ENCODE measurements around a stretch of chr13.

DNA sequence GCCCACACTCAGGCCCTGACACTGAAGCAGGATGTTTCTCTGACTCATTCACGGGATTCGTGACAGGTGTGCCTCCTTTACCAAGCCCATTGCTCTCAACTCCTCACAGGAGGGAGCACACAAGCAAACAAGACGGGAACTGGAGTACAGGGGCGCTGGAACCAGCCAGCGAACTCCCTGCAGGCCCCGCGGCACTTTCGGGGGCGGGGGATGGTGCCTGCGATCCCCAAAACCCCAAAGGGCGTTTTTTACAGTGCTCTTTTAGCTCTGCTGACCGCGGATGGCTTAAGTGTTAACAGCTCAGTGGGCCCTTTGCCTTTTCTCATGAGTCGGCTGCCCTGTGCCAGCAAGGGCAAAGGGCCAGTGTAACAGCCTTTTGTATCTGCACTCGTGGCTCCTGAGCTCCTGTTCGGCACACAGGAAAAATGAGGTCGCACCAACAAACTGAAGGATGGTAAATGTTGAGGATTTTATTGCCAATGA lies 64.8 kb upstream of the TRPC4 start:
- RRBS: no CpG with 5 or more reads among the region's 17 CpGs

GRCh38 chr13:38348728-38349255 lies 859 bp upstream of the UFM1 start:
- RRBS: no CpG with 5 or more reads among the region's 11 CpGs

GRCh38 chr13:38360980-38362072 lies 11.7 kb downstream of the UFM1 start:
- RRBS: no CpG with 5 or more reads among the region's 6 CpGs

- RRBS: 25% methylated on average over 1 of the region's 8 CpGs
These were observed 845 bp downstream of the NHLRC3 start for GRCh38 chr13:39039061-39039540.

DNA sequence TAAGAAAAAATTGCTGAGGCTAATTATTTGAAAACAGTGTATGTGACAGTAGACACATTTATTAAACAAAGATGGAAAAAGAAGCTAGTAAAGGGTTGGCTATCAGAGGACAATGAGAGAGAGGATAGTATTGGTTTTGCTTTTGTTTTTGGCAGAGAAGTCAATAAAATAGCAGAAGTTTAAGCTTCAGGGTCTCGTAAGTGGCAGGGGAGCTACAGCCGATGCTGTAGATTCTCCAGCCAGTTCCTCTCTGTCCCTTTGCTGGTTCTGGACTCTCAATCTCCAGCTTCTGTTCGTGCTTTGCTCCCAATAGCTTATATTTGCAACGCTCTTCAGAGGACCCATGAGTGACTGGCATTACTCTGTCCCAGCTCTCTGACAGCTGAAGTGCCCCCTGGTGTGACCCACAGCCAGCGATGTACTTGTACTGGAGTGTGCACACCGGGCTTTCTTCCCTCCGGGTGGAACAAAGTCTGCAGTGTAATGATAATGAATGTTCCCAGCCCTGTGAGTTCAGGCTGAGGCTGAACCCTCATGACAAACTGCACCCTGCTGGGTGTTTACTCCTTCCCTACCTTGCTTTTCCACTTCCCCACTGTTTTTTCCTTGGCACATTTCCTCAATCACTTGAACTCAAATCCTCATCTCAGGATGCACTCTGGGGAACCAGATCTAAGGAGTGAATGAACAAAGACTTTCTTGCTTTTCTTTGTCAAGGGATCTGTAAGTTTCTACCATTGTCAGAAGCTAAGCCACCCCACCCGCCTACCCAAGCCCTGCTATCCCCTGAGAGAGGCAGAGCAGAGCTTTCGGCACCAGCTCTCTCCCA lies 254.8 kb downstream of the LHFPL6 start:
- RRBS: no CpG with 5 or more reads among the region's 9 CpGs

- RRBS: no CpG with 5 or more reads among the region's 2 CpGs
These were observed 173.0 kb downstream of the LHFPL6 start for GRCh38 chr13:39429927-39430489.

DNA sequence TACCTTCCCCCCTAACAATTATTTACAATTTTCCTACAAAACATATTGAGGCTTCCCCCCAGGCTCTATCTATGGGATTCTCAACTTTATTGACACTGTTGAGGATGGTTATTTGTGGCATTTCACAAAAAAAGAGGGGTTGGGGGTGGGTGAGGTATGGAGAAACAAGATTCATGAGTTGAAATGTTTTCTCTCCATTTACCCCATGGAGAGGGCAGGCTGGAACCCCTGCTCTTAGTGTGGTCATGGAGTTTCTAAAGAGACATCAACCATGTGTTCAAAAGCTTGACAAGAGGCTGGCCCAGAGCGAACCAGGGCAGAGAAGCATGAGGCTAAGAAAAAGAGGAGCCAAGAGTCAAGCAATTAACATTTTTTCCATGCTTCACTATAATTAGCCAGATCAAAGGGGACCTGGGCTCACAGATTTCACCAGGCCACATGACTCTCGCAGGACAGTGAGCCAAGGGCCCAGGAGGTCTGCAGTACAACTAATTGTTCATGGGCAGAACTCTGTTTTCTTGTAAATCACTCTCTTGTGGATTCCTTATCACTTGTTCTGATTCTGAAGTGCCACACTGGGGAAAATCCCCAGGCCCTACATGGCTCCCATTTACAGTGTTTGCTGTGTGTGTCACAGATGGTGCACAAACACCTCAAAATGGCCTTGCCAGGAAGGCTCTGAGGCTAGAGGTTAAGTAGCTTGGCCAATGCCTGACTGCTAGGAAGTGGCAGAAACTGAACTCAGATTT lies 101.3 kb downstream of the LHFPL6 start:
- RRBS: no CpG with 5 or more reads among the region's 2 CpGs

DNA sequence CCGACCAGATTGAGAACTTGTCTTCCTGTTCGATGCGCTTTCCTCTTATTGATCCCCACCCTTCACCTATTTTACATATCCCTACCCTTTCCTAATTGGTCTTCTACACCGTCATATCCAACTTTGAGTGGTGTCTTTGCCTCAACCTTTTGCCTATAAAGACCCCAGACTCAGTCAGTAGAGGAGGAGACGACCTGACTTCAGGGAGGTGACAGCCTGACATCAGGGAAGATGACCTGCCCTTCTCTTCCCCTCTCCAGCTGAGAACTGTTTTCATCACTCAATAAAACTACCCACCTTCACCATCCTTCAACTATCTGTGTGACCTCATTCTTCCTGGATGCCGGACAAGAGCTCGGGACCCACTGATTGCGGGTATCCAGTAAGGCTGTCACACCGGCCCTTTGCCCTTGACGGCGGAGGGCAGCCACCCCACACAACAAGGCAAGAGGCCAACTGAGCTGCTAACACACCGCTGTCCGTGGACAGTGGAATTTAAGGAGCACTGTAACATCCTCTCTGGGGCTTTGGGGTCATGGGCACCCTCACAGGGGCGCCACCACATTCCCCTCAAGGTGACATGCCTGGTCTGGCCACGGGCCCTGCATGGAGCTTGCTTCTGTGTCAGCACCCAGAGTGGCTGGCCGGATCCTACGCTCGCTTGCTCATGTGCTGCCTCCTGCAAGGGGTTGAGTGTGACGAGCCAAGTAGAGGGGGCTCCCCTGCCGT lies 31.6 kb downstream of the LHFPL6 start:
- RRBS: no CpG with 5 or more reads among the region's 20 CpGs

DNA sequence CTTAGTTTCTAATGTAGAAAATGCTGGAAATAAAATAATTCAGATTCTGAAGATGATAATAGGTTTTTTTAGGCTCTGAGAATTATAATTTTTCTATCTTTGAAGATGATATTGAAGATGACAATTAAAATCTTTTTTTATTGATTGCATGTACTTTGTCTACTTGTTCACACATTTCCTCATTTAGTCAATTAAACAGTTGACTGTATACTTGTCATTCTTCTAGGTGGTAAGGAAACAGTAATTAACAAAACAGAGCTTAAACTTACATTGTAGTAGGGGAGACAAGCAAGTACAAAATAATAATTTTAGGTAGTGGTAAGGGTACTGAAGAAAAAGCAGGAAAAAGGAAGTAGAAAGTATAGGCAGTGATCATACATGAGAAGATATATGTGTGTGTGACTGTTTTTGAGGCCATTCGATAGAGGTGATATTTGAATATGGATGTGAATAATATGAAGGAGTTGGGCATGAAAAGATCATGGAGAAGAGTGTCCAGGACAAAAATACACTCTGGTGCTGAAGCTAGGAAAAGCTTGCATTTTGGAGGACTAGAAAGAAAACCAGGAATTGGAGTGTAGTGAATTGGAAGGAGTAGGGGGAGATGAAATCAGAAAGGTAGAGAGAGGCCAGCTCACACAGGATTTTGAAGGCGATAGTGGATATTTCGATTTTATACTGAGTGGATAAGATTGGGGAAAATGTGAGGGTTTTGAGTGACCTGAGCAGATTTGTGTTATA lies 40.7 kb downstream of the COG6 start:
- RRBS: no CpG with 5 or more reads among the region's 3 CpGs

- RRBS: no CpG with 5 or more reads among the region's 2 CpGs
These were observed 300.6 kb downstream of the COG6 start for GRCh38 chr13:39956088-39956462.

GRCh38 chr13:40187942-40188667 lies 478.3 kb downstream of the FOXO1 start:
- RRBS: no CpG with 5 or more reads among the region's 26 CpGs

GRCh38 chr13:40220174-40220782 lies 446.2 kb downstream of the FOXO1 start:
- RRBS: no CpG with 5 or more reads among the region's 9 CpGs

DNA sequence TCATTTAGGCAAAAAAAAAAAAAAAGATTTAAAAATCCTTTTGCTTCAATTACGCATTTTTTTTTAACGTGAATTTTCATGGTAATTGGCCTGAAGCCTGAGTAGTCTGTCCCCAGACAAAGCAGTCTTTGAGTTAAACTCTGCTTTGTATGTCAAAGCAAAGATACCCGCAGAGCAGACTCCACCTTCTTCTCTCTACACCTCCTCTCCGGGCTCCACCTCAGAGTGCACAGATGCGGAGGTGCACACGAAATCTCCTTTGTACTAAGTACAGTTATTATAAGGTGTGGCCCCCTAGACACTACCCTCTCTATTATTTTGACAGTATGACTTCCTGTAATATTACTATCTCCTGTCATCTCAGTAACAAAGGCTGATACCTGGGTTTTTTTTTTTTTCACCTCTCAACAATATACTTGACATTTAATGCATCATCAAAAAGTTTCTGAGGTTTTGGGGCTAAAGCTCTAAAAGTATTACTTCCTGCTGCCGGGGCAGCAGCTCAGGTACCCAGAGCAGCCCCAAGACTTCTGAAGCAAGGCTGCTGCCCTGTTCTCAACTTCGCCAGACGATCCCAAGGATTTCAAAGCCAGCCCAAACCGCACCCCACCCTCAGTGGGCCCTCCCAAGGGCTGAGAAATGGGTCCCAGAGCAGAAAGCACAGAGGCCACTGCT lies 180.8 kb downstream of the FOXO1 start:
- RRBS: no CpG with 5 or more reads among the region's 10 CpGs

DNA sequence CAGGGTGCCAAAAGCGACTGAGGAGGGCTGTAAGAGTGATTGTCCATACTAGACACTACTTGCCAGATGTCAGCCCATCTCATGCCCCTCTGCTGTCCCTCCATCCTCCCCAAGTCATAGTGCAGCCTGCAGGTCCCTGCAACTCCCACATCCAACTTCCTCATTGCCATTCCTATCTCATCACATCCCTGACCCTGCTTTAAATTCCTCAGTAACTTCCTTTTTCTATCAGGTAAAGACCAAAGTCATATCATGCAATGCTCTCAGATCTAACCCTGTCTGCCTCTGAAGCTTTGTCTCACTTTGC lies 59.8 kb downstream of the FOXO1 start:
- RRBS: no CpG with 5 or more reads among the region's 1 CpG

DNA sequence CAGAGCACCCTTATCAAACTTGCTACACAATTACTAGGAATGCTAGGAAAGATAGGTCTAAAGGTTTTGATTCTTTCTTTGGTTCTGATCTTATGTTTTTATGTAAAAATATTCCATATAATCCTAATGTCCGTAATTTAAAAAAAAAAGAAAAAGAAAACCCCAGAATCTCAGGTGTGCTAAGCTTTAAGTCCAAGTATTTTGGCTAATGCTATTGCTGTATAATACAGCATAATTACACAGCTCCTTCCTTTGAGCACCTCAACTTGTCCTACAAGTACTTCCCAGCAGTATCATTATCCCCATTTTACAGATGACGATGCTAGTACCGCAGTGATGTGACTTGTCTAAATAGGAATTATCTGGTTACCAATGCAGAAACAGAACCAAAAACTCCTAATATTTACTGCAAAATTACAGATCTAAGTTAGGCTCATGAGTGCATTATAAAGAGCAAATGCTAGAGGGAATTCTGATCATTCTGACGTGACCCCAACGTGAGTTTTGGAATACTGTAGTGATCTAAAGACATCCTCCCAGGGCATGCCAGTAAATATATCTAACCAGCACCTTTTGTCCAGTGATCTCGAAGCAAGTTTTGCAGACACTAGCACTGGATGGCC lies 22.7 kb downstream of the FOXO1 start:
- RRBS: no CpG with 5 or more reads among the region's 6 CpGs

- RRBS: no CpG with 5 or more reads among the region's 4 CpGs
These were observed 6.3 kb downstream of the FOXO1 start for GRCh38 chr13:40659942-40660811.

GRCh38 chr13:40951255-40951958 lies 67.7 kb downstream of the ELF1 start:
- RRBS: no CpG with 5 or more reads among the region's 10 CpGs

- RRBS: no CpG with 5 or more reads among the region's 28 CpGs
These were observed 64.3 kb downstream of the ELF1 start for GRCh38 chr13:40954797-40955283.

- RRBS: no CpG with 5 or more reads among the region's 4 CpGs
These were observed 40.3 kb downstream of the ELF1 start for GRCh38 chr13:40978675-40979270.

DNA sequence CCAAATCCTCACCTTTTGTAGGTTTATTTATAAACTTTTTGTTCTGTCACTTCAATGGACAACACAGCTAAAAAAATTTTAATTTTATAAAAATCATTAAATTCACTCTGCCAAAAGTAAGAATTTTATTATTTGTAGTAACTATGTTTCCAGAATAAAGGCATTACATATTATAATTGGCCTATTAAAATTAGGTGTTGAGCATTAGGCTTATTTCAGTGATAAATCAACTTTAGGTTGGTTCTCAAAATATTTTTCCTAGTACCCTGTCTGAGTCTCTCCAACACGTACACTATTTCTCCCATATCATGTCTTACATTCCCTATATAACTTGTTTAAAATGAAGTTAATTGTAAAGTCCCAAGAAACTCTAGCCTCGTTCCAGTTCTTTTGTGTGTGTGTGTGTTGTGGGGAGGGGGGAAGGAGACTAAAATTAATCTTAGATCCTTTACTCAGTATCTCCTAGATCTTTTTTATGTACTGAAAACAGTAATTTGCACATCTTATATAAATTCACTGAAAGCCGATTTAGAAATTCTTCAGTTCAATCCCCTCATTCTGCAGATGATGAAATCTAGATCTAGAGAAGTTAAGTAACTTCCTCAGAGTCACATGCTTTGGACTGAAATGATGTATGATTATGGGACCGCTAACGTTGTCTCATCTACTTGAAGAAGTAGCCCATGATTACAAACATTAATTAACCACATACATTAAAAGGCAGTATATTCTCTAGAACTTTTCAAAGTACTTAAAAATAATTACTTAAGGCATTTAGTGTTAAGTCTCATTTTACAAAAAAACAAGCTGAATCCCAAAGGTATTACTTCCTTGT lies 38.0 kb downstream of the ELF1 start:
- RRBS: no CpG with 5 or more reads among the region's 5 CpGs

All from brain (tissue), 1 donor.